Keratinocyte (primary cell): ENCODE results near the gene CCND1.

DNA sequence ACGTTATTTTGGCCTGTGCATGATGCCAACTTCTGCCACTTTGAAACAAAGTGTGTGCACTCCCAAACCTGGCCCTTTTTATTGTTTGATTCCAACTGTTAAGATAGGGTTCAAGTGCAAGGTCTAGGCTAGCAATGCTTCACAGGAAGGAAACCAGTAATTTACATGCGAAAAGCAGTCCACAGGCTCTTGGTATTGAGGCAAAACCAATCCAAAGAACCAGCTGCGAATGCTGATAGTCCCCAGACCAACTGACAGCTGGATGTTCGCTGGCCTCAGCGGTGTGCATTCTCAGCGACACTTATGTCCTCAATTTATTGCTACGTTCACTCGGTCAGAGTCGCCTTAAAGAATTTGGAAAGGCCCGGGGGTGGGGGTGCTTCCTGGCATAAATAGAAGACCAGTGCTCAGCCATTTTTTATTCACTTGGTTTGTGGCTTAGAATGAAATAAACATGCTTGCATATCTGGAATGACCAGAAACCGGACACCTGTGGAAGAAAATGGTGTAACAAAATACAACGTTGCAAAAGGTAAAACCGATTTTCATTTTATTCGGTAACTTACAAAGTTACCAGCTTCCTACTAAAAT, 1.7 kb downstream of the CPT1A start:
CAGE:
- cytosol, long polyA minus RNA, result no peak
- cytosol, long polyA plus RNA, result no peak
- long polyA plus RNA, result no peak
- nucleus, long polyA minus RNA, result no peak
- nucleus, long polyA plus RNA, result no peak

CAGE:
- cytosol, long polyA minus RNA, result no peak
- cytosol, long polyA plus RNA, result no peak
- long polyA plus RNA, result no peak
- nucleus, long polyA minus RNA, result no peak
- nucleus, long polyA plus RNA, result no peak
Measured at GRCh38 chr11:68897869-68898817, 5.5 kb downstream of the MRPL21 start.

DNA sequence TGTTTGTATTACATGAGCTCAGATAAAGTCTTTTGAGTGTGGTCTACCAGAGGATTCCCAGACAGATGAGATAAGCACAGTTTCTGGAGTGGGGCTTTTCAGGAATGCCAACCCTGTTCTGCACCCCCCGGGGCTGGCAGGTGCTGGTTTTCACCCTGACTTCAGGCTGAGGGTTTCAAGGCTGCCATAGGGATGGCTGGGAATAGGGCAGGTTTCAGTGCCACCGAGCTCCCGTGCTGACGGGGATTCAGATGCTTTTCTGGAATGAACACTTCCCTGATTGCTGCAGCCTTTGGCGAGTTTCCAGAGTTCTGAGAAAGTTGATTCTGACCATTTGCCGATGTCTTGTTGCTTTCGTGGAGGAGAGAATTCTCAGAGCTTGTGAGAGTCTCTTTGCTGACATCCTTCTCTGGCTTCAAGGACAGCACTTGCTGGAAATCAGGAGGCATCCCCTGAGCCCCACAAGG, 24.1 kb downstream of the IGHMBP2 start:
CAGE:
- cytosol, long polyA minus RNA, result no peak
- cytosol, long polyA plus RNA, result no peak
- long polyA plus RNA, result no peak
- nucleus, long polyA minus RNA, result no peak
- nucleus, long polyA plus RNA, result no peak

CAGE:
- cytosol, long polyA minus RNA, result no peak
- cytosol, long polyA plus RNA, result no peak
- long polyA plus RNA, result no peak
- nucleus, long polyA minus RNA, result no peak
- nucleus, long polyA plus RNA, result no peak
Measured at GRCh38 chr11:69049002-69050094, 616 bp downstream of the TPCN2 start.

DNA sequence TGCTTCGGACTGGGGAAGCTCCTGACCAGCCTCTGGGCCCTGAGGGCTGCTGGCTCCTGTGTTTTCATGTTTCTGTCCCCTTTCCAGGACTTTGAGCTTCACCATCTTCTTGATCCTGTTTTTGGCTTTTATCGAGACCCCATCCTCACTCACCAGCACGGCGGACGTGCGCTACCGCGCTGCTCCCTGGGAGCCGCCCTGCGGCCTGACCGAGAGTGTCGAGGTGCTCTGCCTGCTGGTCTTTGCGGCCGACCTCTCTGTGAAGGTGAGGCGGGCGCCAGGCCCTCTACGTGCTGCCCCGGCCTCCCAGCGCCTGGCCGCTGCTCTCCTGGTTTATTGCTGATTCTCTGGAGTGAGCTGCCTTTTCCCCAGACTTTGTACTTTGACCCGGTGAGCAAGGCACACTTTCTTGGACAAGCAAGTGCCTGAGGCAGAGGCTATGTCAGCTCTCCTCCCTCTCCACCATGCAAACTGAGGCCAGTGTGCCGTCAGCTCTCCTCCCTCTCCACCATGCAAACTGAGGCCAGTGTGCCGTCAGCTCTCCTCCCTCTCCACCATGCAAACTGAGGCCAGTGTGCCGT, 6.4 kb downstream of the TPCN2 start:
CAGE:
- cytosol, long polyA minus RNA, result no peak
- cytosol, long polyA plus RNA, result no peak
- long polyA plus RNA, result no peak
- nucleus, long polyA minus RNA, result no peak
- nucleus, long polyA plus RNA, result no peak

GRCh38 chr11:69080323-69081099, 31.8 kb downstream of the TPCN2 start:
CAGE:
- cytosol, long polyA minus RNA, result no peak
- cytosol, long polyA plus RNA, result no peak
- long polyA plus RNA, result no peak
- nucleus, long polyA minus RNA, result no peak
- nucleus, long polyA plus RNA, result no peak

GRCh38 chr11:69095409-69096368, 47.0 kb downstream of the TPCN2 start:
CAGE:
- cytosol, long polyA minus RNA, result no peak
- cytosol, long polyA plus RNA, result no peak
- long polyA plus RNA, result no peak
- nucleus, long polyA minus RNA, result no peak
- nucleus, long polyA plus RNA, result no peak

CAGE:
- cytosol, long polyA minus RNA, result no peak
- cytosol, long polyA plus RNA, result no peak
- long polyA plus RNA, result no peak
- nucleus, long polyA minus RNA, result no peak
- nucleus, long polyA plus RNA, result no peak
Measured at GRCh38 chr11:69099887-69100406, 51.2 kb downstream of the TPCN2 start.

DNA sequence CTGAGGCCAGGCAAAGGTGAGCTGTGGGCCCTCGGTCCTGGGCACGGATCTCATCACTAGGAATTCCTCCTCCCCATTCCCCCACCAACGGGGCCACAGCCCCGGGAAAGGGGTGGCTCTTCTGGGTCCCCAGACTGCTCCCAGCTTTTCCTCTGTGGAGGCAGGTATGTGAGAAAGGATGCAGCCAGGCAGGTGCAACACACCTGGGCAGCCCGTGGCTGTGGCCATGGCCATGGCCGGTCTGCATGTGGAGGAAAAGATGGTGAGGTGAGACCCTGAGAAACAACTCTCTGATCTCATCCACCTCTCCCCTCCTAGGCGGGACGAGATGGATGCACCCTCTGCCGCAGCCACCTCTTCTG, 10.4 kb downstream of the SMIM38 start:
CAGE:
- cytosol, long polyA minus RNA, result no peak
- cytosol, long polyA plus RNA, result no peak
- long polyA plus RNA, result no peak
- nucleus, long polyA minus RNA, result no peak
- nucleus, long polyA plus RNA, result no peak

GRCh38 chr11:69296068-69296611, 2.2 kb downstream of the MYEOV start:
CAGE:
- cytosol, long polyA minus RNA, result no peak
- cytosol, long polyA plus RNA, result no peak
- long polyA plus RNA, result no peak
- nucleus, long polyA minus RNA, result no peak
- nucleus, long polyA plus RNA, result no peak

GRCh38 chr11:69299978-69300853, 6.3 kb downstream of the MYEOV start:
CAGE:
- cytosol, long polyA minus RNA, result no peak
- cytosol, long polyA plus RNA, result no peak
- long polyA plus RNA, result no peak
- nucleus, long polyA minus RNA, result no peak
- nucleus, long polyA plus RNA, result no peak

CAGE:
- cytosol, long polyA minus RNA, result no peak
- cytosol, long polyA plus RNA, result no peak
- long polyA plus RNA, result no peak
- nucleus, long polyA minus RNA, result no peak
- nucleus, long polyA plus RNA, result no peak
Measured at GRCh38 chr11:69409863-69410216, 115.9 kb downstream of the MYEOV start.

DNA sequence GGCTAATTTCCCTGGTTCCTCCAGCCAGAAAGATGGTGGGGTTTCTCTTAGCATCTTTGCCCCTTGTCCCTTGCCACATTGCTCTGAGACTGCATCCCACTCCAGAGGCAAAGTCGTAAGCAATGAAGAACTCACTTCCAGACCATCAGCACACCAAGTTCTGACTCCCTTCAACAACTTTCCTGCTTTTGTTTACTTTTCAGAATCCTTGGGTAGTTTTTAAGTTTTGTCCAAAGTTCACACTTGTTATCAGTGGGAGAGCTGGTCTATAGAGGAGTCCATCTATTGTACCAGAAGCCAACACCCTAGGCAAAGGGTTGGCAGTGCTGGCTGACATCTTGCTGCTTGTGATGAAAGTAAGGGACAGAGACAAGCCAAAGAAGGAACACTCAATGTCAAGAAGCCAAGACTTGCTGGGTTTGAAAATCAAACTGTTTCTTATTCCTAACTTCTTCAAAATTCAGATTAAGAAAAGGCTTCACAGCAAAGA, 165.9 kb downstream of the MYEOV start:
CAGE:
- cytosol, long polyA minus RNA, result no peak
- cytosol, long polyA plus RNA, result no peak
- long polyA plus RNA, result no peak
- nucleus, long polyA minus RNA, result no peak
- nucleus, long polyA plus RNA, result no peak

DNA sequence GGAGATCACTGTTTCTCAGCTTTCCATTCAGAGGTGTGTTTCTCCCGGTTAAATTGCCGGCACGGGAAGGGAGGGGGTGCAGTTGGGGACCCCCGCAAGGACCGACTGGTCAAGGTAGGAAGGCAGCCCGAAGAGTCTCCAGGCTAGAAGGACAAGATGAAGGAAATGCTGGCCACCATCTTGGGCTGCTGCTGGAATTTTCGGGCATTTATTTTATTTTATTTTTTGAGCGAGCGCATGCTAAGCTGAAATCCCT, 813 bp upstream of the CCND1 start:
CAGE:
- cytosol, long polyA minus RNA, result no peak
- cytosol, long polyA plus RNA, result no peak
- long polyA plus RNA, result no peak
- nucleus, long polyA minus RNA, result no peak
- nucleus, long polyA plus RNA, result no peak

DNA sequence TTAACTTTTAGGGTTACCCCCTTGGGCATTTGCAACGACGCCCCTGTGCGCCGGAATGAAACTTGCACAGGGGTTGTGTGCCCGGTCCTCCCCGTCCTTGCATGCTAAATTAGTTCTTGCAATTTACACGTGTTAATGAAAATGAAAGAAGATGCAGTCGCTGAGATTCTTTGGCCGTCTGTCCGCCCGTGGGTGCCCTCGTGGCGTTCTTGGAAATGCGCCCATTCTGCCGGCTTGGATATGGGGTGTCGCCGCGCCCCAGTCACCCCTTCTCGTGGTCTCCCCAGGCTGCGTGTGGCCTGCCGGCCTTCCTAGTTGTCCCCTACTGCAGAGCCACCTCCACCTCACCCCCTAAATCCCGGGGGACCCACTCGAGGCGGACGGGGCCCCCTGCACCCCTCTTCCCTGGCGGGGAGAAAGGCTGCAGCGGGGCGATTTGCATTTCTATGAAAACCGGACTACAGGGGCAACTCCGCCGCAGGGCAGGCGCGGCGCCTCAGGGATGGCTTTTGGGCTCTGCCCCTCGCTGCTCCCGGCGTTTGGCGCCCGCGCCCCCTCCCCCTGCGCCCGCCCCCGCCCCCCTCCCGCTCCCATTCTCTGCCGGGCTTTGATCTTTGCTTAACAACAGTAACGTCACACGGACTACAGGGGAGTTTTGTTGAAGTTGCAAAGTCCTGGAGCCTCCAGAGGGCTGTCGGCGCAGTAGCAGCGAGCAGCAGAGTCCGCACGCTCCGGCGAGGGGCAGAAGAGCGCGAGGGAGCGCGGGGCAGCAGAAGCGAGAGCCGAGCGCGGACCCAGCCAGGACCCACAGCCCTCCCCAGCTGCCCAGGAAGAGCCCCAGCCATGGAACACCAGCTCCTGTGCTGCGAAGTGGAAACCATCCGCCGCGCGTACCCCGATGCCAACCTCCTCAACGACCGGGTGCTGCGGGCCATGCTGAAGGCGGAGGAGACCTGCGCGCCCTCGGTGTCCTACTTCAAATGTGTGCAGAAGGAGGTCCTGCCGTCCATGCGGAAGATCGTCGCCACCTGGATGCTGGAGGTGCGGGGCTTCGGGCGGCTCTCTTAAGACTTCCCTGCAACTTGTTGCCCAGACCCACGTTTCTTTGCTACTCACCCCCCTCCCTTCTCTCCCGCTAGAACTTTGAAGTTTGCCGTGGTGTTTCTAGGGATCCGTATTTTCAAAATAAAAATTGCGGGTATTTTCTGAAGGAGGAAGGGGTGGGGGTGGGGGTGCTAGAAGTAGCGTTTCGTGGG, at the start of gene CCND1:
Gene CCND1 (plus strand): TSS at position 686 of the 1,256 bp plus-strand sequence.
CAGE:
- cytosol, long polyA minus RNA, result start-site peak on the plus strand centred at position 714 of the sequence, 61 bp wide, 1,155 reads
- cytosol, long polyA plus RNA, result start-site peak on the plus strand centred at position 690 of the sequence, 110 bp wide, 1,198 and 804 reads in 2 replicates
- long polyA plus RNA, result start-site peak on the plus strand centred at position 726 of the sequence, 85 bp wide, 3,274 and 3,763 reads in 2 replicates
- nucleus, long polyA minus RNA, result start-site peak on the plus strand centred at position 671 of the sequence, 90 bp wide, 916 reads
- nucleus, long polyA plus RNA, result start-site peak on the plus strand centred at position 696 of the sequence, 145 bp wide, 1,036 and 1,965 reads in 2 replicates

DNA sequence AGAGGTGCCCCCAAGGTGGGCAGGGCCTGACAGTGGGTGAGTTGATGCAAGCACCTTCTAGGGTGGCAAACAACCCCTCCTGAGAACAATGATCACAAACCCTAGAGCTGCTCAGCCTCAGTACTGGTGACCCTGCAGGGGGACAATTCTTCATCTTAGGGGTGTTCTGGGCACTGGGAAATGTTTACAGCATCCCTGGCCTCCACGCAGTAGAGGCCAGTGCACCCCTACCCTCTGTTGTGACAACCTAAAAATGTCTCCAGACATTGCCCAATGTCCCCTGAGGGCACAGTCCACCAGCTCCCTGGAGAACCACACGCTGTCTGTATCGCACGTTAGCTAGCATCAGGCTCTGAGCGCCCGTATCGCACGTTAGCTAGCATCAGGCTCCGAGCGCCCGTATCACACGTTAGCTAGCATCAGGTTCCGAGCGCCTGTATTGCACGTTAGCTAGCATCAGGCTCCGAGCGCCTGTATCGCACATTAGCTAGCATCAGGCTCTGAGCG, 111.2 kb upstream of the ANO1 start:
CAGE:
- cytosol, long polyA minus RNA, result no peak
- cytosol, long polyA plus RNA, result no peak
- long polyA plus RNA, result no peak
- nucleus, long polyA minus RNA, result no peak
- nucleus, long polyA plus RNA, result no peak

DNA sequence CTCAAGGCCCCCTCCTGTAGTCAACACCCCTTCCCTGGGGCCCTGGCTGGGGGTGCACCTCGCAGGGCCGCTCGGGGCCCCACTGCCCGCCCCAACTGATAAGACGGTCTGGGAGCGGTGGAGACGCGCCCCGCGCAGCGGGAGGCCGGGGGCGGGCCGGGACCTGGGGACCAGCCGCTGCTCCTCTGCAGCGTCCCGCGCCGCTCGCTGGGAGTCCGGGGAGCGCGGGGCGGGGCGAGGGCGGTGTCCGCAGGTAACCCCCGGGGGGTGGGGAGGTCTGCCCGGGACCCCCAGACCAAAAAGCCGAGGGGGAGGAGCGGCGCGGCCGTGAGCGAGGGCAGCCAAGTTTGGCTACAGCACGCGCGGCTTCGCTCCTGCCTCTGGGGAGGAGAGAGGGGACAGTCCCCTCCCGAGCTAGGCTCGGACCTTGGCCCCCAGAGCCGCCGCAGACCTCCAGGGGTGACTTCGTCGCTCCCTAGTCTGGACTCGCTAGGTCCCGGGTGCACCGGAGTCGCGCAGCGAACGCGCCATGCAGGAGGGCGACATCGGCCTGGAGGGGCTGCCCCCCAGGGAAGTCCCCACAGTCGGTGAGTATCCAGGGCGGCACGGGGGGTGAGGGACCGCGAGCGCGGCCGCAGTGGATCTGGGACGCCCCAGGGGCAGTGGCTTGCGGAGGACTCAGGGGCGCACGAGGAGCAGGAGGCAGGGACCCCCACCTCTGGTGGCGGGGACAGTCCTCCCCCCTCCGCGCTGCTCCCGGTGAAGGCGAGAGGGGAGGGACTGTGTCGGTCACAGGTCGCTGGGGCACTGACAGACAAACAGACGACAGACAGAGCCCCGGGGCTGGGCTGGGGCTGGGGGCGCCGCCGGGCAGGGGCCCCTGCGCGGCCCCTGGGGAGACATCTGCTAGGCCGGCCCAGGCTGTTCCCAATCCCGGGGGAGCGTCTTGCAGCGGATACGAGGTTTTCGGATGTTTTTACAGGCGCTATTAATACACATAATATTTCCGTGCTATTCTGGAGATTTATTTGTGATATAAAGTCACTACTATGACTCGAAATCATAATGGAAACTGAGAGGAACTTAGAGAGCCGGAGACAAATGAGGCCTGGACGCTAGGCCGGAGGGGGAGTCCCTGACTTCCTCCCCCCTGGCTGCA, 92.2 kb upstream of the ANO1 start:
CAGE:
- cytosol, long polyA minus RNA, result no peak
- cytosol, long polyA plus RNA, result no peak
- long polyA plus RNA, result no peak
- nucleus, long polyA minus RNA, result no peak
- nucleus, long polyA plus RNA, result no peak

GRCh38 chr11:69987845-69988881, 90.0 kb upstream of the ANO1 start:
CAGE:
- cytosol, long polyA minus RNA, result no peak
- cytosol, long polyA plus RNA, result no peak
- long polyA plus RNA, result no peak
- nucleus, long polyA minus RNA, result no peak
- nucleus, long polyA plus RNA, result no peak

DNA sequence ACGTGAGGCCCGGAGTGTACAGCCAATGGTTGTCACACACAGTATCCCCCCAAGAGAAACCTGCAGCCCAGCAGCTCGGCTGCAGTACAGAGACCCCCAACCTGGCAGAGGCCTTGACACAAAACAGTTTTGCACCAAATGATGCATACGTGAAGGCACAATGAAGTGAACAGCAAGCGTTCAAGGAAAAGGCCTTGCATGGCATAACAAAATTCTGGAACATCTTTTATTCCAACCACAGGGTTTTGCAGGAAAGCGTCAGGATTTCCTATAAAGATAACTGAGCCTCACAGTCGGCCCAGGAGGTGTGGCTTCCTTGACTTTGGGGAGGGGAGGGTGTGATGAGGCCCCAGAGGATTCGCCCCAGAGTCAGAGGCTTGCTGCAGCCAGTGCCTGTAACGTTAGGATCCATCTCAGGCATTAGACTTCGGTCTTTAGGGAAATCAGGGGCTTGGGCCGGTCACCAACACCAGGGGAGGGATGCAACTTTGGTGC, 5.8 kb upstream of the ANO1 start:
CAGE:
- cytosol, long polyA minus RNA, result no peak
- cytosol, long polyA plus RNA, result no peak
- long polyA plus RNA, result no peak
- nucleus, long polyA minus RNA, result no peak
- nucleus, long polyA plus RNA, result no peak

GRCh38 chr11:70073753-70074570, 4.2 kb upstream of the ANO1 start:
CAGE:
- cytosol, long polyA minus RNA, result no peak
- cytosol, long polyA plus RNA, result no peak
- long polyA plus RNA, result no peak
- nucleus, long polyA minus RNA, result no peak
- nucleus, long polyA plus RNA, result no peak